Melanocyte of skin (primary cell): ENCODE measurements around a stretch of chr21.

GRCh38 chr21:34526260-34527411 lies 14.6 kb upstream of the KCNE1 start:
- CAGE, long polyA plus RNA, 2 experiments: start-site peak on the minus strand in 1 of 2 experiments, at chr21:34526809-34526960 at its widest, 380 to 1,336 reads per replicate

DNA sequence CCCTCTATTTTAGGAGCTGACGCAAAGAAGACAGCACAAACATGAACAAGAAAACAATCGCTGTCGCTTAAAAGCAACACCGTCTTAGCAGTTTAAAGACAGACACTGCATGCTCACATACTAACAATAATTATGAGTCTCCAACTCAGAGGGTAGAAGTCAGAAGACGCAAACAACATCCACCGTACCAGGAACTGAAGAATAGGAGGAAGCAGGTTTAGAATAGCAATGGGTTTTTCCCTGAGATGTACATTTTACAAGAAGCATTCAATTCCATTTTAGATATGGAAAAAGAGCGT lies 34.5 kb upstream of the KCNE1 start:
- CAGE, long polyA plus RNA, 2 experiments: no peak in any of the 2 experiments

GRCh38 chr21:34690345-34690911 lies 21.6 kb downstream of the CLIC6 start:
- CAGE, long polyA plus RNA, 2 experiments: no peak in any of the 2 experiments

DNA sequence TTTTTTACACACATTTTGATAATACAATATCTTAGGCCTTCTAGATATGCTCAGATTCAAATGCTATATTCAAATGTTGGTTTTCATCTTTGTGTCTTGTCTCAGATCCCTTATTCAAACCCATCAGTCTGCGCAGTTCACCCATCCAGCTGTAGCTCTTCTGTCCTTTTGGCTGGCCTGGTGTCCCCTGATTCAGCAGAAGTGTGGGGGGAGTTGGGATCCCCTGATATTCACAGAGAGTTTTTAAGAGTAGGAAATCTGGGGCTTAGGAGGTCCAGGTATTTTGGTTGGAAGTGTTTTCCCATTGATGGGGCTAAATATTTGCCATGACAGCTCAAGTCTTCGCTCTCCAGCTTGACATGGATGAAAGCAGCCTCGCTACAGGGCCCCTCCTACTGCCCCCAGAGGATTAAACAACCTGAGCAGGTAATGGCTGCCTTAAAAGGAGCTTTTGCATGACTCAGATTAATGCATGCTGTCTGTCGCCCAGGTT lies 127.5 kb downstream of the CLIC6 start:
- CAGE, long polyA plus RNA, 2 experiments: no peak in any of the 2 experiments

DNA sequence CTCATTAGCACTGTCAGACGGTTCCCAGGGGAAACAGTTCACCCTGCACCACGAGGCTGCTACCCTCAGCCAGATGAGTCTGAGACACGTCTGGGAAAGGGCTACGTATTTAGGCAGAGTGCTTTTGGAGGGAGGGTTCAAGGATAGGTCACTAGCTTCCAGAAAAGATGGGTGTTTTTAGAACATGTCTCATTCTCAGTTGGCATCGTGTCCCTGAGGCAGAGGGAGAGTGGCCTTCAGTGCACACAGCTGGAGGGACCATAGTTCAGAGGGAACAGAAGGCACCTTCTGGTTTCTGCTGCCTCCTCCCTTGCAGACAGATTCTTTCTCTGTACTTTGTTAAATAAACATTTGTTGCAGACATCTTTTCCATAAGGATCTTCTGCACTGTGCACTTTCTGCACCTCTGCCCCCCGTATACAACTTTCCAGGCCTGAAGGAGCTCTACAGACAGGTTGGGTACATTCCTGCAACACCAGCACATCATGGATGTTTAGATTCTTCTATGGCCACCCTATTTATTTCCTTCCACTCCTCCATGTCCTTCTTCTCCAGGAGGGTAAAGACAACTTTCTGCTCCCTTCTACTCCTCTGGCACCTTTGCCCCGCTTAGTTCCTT lies 140.0 kb downstream of the CLIC6 start:
- CAGE, long polyA plus RNA, 2 experiments: no peak in any of the 2 experiments

DNA sequence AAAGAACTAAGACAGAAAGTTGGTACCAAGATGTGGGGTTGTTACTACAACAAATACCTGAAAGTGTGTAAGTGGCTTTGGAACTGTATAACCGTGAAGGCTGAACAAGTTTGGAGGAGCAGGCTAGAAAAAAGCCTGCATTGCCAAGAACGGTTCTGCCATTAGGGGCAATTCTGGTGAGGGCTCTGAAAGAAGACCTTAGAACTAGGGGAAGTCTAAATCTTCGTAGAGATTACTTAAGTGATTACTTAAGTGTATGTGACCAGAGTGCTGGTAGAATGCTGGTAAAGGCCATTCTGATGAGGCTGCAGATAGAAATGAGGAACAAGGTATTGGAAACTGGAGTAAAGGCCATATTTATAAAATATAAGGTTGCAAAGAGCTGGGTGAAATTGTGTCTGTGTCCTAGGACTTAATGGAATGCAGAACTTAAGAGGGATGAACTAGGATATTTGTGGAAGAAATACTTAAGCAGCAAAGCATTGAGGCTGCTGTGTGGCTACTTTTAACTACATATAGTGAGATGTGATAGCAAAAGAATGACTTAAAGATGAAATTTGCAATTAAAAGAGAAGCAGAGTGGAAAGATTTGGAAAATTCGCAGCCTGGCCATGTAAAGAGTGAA lies 158.1 kb downstream of the CLIC6 start:
- CAGE, long polyA plus RNA, 2 experiments: no peak in any of the 2 experiments

DNA sequence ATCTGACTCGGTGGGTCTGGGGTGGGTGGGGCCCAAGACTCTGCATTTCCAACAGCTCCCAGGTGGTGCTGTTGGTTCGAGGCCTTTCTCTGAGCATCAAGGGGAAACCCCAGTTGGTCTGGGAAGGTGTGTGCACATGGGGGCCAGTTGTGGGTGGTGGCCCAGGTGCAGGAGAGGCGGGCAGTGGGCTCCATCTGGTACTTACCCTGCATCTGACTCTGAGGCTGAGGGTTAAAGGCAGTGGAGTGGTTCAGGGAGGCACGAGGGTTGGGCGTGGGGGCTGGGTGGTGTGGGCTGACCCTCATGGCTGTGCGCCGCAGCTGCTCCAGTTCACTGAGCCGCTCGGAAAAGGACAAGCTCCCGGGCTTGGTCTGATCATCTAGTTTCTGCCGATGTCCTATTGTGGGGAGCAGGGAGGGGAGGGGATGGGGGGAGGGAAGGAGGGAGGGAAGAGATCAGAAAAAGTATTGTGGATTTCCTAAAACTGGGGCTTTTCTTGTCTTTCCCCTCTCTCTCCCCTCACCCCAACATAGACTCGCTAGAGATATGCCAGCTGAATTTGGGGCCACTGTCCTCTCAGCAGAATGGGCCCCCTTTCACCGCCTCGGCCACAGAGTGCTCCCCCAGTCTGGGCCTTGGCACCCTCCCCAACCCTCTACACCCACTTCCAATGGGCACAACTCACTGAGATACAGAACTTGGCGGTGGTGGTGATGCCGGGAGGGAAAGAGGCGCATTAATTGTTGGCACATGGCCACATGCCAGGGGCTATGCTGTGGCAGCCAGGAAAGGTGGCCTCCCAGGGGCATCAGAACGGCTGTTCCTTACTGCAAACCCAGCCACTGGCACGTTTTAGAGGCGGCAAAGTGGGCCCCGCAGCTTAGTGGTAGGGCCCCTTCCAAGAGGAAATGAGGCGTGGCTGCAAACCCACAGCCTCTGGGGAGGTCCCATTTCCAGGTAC lies 165.7 kb downstream of the CLIC6 start:
- CAGE, long polyA plus RNA, 2 experiments: no peak in any of the 2 experiments

GRCh38 chr21:34863757-34864620 lies 185.1 kb downstream of the RUNX1 start:
- CAGE, long polyA plus RNA, 2 experiments: no peak in any of the 2 experiments

GRCh38 chr21:34868356-34868991 lies 180.6 kb downstream of the RUNX1 start:
- CAGE, long polyA plus RNA, 2 experiments: no peak in any of the 2 experiments

GRCh38 chr21:35172204-35172593 lies 123.1 kb upstream of the RUNX1 start:
- CAGE, long polyA plus RNA, 2 experiments: no peak in any of the 2 experiments

GRCh38 chr21:35198052-35198400 lies 148.9 kb upstream of the RUNX1 start:
- CAGE, long polyA plus RNA, 2 experiments: no peak in any of the 2 experiments

GRCh38 chr21:36065870-36066142 lies 4.0 kb upstream of the CBR1 start:
- CAGE, long polyA plus RNA, 2 experiments: no peak in any of the 2 experiments

DNA sequence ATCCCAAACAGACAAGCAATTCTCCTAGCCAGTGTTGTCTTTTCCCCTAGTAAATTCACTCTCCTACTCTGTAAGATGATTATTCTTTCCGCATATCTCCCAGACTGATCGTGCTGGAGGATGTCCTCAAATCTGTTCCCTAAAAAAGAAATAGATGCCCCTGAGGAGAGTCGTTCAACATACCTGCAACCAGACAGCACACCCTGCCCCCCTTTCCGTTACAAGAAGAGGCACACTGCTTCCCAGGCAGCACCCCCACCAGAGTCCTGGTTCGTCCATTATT lies 5.6 kb downstream of the CBR1 start:
- CAGE, long polyA plus RNA, 2 experiments: no peak in any of the 2 experiments

DNA sequence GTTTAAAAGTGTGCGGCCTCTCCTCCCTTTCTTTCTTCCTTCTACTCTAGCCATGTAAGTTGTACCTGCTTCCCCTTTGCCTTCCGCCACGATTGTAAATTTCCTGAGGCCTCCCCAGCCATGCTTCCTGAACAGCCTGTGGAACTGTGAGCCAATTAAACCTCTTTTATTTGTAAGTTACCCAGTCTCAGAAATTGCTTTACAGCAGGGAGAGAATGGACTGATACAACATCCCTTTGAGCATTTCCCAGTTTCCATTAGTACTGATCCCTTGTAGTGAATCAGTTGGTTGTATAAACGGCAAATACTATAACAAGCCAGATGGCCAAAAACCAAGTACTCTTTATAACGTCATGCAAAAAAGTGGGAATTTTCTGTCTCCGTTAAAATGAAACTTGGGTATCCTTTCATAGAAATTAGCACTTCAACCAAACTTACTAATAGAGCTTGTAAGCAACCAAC lies 10.2 kb downstream of the CBR1 start:
- CAGE, long polyA plus RNA, 2 experiments: no peak in any of the 2 experiments

DNA sequence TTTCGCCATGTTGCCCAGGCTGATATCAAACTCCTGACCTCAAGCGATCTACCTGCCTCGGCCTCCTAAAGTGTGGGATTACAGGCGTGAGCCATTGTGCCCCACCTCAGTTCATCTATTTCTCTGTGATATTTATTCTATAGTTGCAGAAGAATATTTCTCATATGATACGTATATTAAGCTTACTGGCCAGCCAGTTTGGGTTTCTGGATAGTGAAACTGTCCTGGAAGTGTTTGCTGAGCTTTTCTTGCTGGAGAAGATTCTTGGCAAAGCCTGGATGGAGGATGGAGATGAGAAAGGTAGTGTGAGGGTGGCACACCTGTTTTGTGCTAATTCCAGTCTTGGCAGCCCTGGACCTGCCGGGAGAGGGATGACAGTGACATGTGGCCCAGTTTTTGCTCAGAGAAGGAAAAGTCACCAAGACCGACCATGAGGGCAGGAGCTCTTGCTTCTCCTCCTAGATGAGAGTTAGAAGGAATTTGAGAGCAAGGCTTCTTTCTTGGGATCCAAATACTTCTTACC lies 34.0 kb downstream of the DOP1B start:
- CAGE, long polyA plus RNA, 2 experiments: no peak in any of the 2 experiments

GRCh38 chr21:36321272-36321487 lies 1.2 kb downstream of the MORC3 start:
- CAGE, long polyA plus RNA, 2 experiments: no peak in any of the 2 experiments

- CAGE, long polyA plus RNA, 2 experiments: no peak in any of the 2 experiments
Observed at GRCh38 chr21:36382407-36382606, 2.9 kb upstream of the CHAF1B start.

DNA sequence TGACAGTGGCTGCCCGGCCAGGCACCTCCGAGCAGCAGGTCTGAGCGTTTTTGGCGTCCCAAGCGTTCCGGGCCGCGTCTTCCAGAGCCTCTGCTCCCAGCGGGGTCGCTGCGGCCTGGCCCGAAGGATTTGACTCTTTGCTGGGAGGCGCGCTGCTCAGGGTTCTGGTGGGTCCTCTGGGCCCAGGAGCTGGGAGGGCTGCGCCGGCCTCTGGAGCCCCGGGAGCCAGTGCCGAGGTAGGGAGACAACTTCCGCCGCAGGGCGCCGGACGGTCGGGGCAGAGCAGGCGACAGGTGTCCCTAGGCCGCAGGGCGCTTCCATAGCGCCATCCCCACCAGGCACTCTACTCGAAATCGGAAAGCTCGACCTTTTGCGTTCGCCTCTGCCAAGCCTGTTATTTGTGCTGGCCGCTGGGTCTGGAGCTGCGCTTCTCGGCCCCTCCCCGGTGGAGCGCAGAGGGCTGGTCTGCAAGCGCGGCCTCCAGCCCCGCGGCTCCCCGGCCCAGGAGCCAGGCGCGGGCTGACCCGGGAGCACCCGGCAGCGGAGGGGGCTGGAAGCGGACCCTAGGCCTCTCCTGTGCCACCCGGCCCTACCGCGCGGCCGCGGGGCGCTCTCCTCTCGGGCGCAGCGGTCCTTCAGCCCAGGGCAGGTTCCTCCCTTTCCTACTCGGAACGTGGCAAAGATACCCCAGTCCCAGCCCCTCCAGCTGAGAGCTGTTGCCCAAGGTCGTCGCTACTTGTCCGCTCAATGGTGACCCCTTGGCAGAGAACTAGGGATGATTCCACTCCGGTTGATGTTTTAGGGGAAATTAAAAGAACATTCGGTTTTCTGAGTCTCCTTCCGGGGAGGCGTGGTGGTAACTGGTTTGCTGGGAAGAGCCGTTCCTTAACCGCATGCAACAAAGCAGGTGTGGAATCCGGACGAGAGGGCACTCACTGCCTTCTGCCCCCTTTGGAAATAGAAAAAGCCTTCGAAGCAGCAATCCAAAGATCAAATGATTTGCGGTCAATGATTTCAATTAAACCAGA lies 2.4 kb downstream of the SIM2 start:
- CAGE, long polyA plus RNA, 2 experiments: no peak in any of the 2 experiments

DNA sequence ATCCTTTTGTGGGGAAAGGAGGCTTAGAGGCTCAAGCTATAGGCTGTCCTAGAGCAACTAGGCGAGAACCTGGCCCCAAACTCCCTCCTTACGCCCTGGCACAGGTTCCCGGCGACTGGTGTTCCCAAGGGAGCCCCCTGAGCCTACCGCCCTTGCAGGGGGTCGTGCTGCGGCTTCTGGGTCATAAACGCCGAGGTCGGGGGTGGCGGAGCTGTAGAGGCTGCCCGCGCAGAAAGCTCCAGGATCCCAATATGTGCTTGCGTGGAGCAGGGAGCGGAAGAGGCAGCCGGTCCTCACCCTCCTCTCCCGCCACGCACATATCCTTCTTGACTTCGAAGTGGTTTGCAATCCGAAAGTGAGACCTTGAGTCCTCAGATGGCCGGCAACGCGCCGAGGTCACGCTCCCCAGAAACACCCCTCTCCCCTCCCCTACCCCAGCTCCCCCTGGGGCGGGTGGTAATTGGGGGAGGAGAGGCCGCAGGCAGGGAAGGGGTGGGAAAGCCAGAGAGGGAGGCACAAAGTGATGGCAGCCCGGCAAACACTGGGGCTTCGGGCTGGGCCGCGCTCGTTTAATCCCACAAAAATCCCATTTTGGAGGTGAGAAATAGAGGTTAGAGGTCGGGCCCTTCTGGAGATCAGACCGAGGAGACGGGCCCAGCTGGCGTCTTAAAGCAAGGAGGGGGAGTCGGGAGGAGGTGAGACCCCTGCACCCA lies 6.2 kb downstream of the SIM2 start:
- CAGE, long polyA plus RNA, 2 experiments: no peak in any of the 2 experiments

DNA sequence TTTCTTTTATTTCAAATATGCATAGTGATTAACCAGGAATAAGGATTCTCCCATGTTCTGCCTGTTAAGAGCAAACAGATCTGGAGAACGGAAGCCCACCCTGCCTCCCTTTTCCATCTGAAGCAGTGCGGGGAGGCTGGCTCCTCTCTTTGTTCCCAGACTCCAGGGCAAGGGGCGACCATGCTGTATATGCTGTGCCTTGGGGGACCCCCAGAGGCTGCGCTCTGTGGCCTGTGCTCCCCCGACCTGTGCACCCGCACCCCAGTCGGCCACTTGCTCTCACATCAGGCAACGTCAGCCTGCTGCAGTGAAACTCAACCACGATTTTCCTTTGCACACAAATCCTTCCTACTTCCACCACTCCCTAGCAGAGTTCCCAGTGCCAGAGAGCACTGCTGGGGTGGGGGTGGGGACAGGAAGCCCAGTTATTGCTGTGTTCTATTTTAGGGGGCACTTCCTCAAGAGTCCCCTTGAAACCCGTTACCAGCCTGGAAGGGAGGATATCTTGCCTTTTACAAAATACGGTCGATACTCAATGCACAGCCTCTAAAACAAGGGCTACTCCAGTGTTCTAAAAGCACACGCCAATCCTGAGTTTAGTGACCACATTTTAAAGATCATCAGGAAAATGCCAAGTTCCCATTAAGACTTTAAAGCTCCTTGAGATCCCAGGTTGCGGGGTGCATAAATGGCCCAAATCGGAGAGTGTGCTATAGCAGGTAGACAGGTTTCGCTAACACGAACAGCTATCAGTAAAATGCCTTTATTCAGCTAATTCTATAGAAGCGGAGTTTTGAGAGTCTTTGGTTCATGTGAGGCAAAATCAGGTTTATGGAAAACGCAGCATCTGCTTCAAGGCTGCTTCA lies 52.6 kb downstream of the SIM2 start:
- CAGE, long polyA plus RNA, 2 experiments: no peak in any of the 2 experiments